Metastatic Liver Carcinoma in the Lung (tissue), 2 donors: ENCODE measurements around a stretch of chr10.

DNA sequence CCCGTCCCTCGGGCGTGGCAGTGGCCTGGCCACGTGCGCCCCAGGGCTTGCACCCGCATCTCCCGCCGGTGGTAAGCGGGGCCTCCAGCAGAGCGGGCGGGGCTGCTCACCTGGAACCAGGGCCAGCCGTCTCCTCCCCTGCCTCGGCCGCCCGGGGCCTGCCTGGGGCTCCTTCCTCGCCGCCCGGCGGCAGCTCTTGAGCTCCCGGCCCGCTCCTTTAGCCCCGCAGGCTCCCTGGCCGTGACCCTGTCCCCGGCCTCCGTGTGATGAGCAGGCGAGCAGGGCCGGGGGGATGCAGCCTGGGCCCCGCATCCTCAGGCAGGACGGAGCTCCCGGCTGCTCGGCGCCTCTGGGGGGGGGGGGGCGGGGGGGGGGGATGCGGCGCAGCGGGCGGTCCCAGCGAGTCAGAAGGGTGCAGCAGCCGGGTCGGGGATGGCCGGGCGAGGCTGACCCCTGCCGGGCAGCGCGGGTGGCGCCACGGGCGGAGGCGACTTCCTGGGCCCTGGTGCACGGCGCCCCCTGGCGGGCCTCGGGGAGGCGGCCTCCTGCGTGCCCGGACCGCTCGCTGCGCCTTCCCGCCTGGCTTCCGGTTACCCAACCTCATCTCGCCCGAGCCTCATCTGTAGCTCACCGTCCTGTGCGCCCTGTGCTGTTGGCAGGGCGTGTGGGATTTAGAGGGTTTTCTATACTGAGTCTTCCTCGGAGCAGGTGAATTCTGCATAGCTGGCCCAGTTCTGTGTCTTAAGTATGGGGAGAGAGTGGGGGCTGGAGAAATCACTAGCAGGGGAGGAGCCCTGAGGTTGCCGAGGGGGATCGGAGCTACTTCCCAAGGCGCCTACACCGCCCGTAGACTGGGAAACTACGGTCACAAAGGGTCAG is 28.5 kb upstream of the WDFY4 start:
- PRO-cap, 2 experiments, result peak in 1 of 2 experiments; most common minus-strand start position 351 of the sequence (in 1)

GRCh38 chr10:48672757-48673270 is 11.9 kb upstream of the WDFY4 start:
- PRO-cap, 2 experiments, result no peak in any of the 2 experiments

- PRO-cap, 2 experiments, result no peak in any of the 2 experiments
These were observed 20.4 kb downstream of the VSTM4 start for GRCh38 chr10:49094906-49095268.

DNA sequence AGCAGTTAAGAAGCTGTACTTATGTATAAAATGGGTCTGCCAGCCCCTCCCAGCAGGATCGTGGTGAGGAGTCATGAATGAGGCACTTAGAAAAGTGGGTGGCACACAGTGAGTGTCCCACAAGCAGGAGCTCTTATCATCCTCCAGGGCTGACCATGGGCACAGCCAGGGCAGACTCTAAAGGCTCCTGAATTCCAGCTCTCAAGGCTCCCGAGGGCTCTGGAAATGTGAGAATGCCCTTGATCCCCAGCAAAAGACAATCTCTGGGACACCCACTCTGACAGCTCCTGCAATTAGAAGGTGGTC is 1.6 kb downstream of the VSTM4 start:
- PRO-cap, 2 experiments, result no peak in any of the 2 experiments

DNA sequence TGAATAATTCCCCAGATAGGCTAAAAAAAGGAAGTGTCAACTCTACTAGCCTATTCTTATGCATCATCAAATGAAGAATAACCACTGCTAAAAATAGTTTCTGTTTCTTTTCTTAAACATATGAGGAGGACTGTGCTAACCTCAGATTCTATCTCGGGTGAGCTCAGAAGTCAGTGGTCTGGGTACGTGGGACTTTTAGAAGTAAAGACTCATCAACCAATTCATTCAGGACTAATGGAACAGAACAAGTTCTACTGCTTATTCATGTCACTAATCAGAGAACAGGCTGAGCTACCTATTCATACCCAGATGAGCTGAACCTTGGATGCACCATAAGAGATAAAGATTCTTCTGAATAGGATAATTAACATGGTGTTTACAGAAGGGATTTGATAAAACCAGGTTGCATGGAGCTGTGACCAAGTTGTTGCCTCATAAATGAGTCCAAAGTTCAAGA is 9.5 kb upstream of the ASAH2 start:
- PRO-cap, 2 experiments, result no peak in any of the 2 experiments

DNA sequence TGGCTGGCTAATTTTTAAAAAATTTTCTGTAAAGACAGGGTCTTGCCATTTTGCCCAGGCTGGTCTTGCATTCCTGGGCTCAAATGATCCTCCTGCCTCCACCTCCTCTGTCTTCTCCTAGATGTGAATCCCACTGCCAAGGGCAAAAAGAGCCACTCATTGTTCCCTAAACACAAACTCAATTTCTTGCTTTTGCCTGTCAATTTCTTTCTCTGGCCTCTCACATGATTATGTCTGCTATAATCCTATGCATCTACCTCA is 81.4 kb upstream of the ASAH2 start:
- PRO-cap, 2 experiments, result no peak in any of the 2 experiments

DNA sequence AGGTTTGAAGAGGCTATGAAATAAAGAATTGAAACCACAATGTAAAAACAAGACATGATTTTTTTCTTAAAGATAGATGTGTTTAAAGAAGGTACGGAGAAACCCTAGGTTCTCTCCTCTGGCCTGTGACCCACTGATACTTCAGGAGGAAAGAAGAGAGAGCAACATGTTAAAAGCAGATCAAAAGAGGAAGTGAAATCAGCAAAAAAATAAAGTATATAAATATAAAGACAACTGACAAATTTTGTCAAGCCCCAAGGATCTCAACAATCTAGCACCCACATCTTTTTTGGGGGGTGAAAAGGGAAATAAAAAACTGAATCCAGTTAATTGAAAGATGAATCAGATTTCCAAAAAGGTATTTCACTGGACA is 111.4 kb upstream of the ASAH2 start:
- PRO-cap, 2 experiments, result no peak in any of the 2 experiments

DNA sequence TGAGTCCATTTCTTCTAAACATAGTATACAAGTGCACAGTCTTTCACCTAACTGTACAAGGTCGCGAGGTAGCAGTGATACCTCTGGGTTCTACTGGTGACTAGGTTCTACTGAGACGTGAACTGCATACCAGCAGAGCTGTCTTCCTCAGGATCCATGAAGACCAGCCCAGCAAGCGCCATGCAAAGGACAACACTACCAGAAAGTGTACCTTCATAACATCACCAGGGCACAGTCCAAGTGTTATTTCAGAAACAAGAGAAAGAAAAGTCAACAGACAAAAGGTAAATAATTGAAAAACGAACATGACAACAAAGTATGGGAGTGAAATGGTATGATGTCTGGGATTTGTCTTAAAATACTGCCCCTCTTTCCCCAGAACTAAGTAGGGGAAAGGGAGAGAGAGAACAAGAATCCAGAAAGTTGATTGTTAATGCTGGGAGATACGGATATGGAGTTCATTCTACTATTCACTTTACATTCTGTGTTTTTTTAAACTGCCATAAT is 141.1 kb upstream of the ASAH2 start:
- PRO-cap, 2 experiments, result no peak in any of the 2 experiments

GRCh38 chr10:50395241-50395913 is 144.1 kb upstream of the ASAH2 start:
- PRO-cap, 2 experiments, result no peak in any of the 2 experiments

DNA sequence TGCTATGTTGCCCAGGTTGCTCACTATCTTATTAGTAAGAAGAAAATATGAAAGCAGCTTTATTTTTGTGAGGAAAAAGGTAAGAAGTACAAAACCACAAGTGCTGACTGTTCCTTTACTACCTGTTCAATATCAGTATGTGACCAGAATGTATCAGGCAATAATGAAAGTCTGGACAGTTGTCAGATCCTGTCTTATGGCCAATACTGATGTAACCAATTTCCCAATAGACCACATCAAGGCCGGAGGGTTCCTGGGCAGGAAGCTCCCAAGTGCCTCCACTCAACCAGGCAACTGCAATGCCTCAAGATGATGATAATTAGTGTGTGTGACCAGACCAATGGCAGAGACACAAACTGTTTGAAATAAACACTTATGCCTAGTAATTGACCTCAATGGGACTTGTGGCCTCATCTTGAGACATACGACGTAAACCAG is 149.4 kb upstream of the ASAH2 start:
- PRO-cap, 2 experiments, result no peak in any of the 2 experiments

DNA sequence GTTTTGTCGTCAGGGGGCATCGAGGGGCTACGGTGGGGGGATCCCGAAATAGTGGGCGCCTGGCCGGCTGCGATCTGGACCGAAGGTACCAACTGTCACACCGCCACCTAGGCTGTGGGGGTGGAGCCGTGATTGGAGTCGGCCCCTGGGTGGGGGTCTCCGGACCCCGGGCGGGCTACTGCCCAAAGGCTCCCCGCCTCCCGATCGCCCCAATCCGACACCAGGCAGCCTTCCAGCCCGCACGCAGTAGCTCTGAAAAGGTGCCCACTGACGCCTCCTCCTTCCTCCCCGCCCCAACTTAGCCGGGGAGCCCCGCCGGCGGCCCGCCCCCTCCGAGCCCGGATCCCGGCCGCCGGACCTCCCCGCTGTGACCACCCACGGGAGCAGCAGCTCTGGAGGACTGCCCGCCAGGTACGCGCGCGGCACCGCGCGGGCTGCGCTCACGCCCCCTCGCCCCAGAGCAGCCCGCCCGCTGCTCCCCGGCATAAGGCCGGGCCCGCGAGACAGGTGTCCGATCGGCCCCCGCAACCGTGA is 548 bp downstream of the SGMS1 start:
- PRO-cap, 2 experiments, result peak in 1 of 2 experiments; most common minus-strand start position 254 of the sequence (in 1)

GRCh38 chr10:50701949-50702391 is 37.8 kb upstream of the ASAH2B start:
- PRO-cap, 2 experiments, result no peak in any of the 2 experiments

DNA sequence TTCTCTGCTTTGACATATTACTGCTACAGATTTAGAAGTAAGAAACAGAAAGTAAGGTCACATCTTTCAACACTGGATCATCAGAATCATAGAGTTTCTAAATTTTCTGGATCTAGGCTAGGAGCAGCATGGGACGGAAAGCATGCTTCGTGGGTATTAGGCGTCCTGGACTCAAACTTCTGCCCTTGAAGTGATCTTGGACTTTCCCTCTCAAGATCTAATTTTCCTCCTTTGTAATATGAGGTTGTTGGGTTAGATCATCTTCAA is 85.4 kb upstream of the PRKG1 start:
- PRO-cap, 2 experiments, result no peak in any of the 2 experiments

- PRO-cap, 2 experiments, result no peak in any of the 2 experiments
These were observed 1.1 kb upstream of the PRKG1 start for GRCh38 chr10:51073264-51073594.

- PRO-cap, 2 experiments, result no peak in any of the 2 experiments
These were observed 191.3 kb downstream of the PRKG1 start for GRCh38 chr10:51265501-51266059.

DNA sequence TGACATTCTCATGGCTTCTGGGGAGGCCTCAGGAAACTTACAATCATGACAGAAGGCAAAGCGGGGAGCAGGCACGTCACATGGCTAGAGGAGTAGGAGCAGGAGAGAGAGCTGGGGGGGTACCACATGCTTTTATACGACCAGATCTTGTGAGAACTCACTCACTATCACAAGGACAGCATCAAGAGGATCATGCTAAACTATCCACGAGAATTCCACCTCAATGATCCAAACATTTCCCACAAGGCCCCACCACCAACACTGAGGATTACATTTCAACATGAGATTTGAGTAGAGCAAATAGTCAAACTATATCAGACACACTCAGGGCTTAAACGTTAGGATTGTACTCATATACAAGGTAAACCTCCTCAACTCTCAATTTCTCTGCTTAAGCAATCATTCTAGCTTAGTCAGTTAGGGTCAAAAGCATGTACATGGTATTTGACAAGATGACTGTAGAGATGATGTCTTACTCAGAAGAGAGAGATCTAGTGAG is 269.9 kb downstream of the PRKG1 start:
- PRO-cap, 2 experiments, result no peak in any of the 2 experiments

- PRO-cap, 2 experiments, result no peak in any of the 2 experiments
These were observed 191.9 kb downstream of the CSTF2T start for GRCh38 chr10:51507331-51507995.

DNA sequence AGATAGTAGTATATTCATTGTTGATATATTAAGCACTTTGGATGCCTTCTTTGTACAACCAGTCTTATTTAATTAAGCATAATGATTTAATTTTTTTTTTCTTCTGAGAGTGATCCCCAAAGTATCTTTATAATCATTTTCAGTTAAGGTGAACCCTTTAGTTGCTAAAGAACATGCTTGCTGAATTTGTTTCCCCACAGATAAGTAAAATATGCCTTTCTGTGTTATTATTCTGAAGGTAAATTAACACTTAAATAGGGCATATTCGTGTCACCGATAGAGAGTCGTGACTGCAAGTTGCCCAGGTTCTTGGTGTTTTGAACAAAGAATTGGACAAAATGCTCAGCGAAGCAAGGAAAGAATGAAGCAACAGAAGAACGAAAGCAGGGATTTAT is 50.1 kb downstream of the CSTF2T start:
- PRO-cap, 2 experiments, result no peak in any of the 2 experiments

GRCh38 chr10:51697257-51697864 is 2.0 kb downstream of the CSTF2T start:
- PRO-cap, 2 experiments, result no peak in any of the 2 experiments

DNA sequence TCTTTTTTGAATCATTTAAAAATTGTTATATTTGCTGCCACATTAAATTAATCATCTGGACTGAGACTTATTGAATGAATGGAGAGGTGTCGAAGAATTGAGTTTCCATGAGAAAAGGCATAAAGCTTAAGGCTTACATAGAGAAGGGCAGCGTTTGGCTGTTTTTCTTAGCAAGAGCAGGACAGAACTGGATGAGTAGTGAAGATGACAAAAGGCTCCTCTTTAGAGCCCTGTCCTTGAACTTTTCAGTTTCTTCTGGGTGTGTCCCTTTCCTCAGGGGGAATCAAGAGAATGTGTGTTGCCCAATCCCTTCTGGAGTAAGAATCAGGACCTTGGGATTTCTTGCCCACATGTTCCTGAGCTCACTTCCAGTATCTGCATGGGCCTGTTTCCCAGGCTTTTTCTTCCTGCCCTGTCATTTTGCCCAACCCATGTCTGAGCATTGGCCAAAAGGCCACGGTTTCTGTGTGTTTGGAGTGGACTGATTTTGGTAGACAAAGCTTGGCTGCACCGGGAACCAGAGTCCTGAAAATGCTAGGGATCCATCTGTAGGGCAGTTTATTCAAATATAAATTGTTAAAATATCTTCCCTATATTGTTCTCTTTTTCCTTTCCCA is 195.8 kb upstream of the CSTF2T start:
- PRO-cap, 2 experiments, result peak in 1 of 2 experiments; most common plus-strand start position 493 of the sequence (in 1); most common minus-strand start position 189 of the sequence (in 1)